Measurements from ENCODE around the gene KIF16B.

DNA sequence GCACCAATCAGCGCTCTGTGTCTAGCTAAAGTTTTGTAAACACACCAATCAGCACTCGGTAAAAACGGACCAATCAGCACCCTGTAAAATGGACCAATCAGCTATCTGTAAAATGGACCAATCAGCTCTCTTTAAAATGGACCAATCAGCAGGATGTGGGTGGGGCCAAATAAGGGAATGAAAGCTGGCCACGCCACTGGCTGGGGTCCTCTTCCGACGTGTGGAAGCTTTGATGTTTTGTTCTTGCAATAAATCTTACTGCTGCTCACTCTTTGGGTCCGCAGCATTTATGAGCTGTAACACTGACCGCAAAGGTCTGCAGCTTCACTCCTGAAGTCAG lies 151.1 kb upstream of the SPTLC3 start:
- RRBS, result no CpG with 5 or more reads among the region's 8 CpGs

DNA sequence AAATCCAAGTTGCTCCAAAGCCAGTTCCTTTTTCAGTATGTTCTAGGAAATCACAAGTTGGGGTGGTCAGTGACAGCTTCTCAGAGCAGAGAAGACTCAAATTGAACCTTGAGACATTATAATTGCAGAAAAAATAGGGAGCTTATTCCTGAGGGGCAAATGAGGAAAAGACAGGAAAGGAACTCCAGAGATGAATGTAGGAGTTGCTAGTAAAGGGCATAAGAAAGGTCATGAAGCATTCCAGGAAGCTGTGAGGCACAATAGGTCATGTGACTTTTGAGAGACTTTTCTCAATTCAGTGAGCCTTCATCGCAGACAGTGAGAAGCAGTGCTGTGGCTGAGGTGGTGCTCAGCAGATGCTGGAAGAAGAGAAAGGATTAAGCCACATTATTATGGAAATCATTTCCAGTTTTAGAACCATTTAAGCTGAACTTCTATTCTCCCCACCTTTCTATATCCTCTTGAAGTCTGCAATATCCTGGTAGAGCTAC lies 4.1 kb downstream of the SPTLC3 start:
- RRBS, result no CpG with 5 or more reads among the region's 1 CpG

- RRBS, result 2% methylated on average over 33 of the region's 89 CpGs
Observed at GRCh38 chr20:13219947-13220988, 806 bp upstream of the ISM1 start.

DNA sequence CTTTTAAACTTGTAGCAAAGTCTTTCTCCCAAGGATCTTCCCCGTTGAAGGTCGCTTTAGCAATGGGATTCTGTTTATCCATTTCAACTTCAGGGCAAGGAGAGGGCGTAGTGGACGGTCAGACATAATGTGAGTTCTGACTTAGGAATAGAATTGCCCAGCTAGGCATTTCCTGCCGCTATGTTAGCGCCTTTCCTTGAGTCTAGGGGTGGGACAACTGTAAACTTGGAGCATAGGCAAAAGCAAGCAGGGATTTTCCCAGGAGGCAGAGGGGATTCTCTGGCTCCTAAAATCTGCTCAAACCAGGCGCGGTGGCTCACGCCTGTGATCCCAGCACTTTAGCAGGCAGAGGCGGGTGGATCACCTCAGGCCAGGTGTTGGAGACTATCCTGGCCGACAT lies 1.5 kb downstream of the ISM1 start:
- RRBS, result no CpG with 5 or more reads among the region's 11 CpGs

GRCh38 chr20:13288300-13288680 lies 67.2 kb downstream of the ISM1 start:
- RRBS, result no CpG with 5 or more reads among the region's 11 CpGs

- RRBS, result no CpG with 5 or more reads among the region's 2 CpGs
Observed at GRCh38 chr20:13481306-13481761, 157.4 kb downstream of the TASP1 start.

- RRBS, result no CpG with 5 or more reads among the region's 3 CpGs
Observed at GRCh38 chr20:13491763-13492574, 146.8 kb downstream of the TASP1 start.

- RRBS, result no CpG with 5 or more reads among the region's 8 CpGs
Observed at GRCh38 chr20:13692970-13693494, 54.3 kb upstream of the TASP1 start.

DNA sequence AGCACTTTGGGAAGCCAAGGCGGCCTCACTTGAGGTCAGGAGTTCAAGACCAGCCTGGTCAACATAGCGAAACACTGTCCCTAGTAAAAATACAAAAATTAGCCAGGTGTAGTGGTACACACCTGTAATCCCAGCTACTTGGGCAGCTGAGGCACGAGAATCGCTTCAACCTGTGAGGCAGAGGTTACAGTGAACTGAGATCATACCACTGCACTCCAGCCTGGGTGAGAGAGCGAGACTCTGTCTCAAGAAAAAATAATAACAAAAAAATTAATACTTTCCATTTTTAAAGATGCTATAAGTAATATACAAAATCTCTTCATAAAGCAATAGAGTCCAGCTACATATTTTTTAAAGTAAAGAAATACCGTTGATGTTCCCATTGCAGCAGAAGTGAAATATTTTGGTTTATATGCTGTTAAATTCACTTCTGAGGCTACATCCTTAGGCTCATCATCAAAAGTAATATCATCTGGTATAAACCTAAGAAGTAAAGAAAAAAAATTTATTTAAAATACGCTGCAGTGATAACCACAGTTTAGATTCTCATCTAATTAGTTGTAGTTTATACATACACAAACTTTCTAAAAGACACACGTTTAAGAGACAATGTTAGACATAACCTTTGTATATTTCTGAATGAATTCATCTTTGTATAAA lies 15.1 kb downstream of the ESF1 start:
- RRBS, result no CpG with 5 or more reads among the region's 8 CpGs

- RRBS, result no CpG with 5 or more reads among the region's 6 CpGs
Observed at GRCh38 chr20:14467517-14468012, 130.2 kb upstream of the FLRT3 start.

GRCh38 chr20:15196546-15197215 lies 859.3 kb upstream of the FLRT3 start:
- RRBS, result no CpG with 5 or more reads among the region's 3 CpGs

DNA sequence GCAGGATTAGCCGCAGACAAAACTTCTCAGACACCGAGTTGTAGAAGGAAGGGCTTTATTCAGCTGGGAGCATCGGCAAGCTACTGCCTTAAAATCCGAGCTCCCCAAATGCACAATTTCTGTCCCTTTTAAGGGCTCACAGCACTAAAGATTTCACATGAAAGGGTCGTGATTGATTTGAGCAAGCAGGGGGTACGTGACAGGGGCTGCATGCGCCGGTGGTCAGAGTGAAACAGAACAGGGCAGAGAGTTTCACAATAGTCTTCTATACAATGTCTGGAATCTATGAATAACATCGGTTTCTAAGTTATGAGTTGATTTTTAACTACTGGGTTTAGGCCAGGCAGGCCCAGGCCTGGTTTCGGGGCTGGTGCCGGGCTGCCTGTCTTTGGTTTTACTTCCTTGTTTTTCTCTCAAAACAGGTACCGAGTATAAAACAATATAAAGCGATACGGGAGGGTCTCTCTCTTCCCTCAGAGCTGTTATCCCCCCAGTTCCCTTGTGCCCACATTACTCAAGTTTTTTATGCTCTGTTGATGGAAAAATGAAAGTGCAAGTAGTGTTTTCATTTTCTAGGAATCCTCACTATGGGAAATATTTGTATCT lies 587.4 kb downstream of the KIF16B start:
- RRBS, result no CpG with 5 or more reads among the region's 14 CpGs

DNA sequence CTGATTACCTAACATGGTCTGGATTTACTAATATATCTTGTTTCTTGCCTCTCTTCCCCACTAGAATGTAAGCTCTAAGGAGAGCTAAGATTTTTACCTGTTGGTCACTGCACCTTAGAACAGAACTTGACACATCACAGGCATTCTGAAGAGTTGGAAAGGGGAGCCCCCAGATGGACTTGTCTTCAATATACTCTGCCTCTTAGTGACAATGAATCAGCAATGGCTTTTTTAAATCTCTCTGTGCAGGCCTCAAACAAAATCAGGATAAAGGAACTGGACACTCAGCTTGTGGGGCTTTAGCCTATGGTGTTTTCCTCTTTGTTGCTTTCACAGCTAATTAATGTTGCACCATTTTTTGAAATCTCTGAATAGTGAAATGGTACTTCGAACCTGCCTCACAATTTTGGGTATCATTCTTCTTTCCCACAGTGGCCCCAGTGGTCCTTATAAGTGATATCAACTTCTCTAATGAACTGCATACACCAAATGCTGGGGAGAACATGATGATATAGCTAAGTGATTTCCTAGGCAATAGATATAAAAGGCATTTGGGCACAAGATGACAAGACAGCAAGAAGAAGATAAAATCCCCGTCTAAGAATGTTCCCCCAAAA lies 232.8 kb downstream of the KIF16B start:
- RRBS, result no CpG with 5 or more reads among the region's 2 CpGs

DNA sequence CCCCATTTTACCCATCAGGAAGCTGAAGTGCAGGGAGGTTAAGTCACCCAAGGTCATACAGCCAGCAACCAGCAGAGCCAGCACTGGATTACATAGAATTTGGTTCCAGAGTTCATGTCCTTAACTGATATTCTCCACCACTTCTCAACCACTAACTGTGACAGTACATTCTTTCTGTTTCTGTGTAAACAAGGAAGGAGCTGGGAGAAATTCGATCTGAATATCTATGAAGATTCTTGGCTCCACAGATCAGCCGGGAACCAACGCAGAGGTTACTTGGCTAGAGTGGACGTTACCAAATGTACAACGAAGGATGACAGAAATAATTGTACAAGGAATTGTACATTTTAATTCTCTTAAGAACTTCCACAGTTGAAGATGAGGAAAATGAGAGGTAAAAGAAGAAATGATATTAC lies 97.9 kb downstream of the KIF16B start:
- RRBS, result no CpG with 5 or more reads among the region's 5 CpGs

DNA sequence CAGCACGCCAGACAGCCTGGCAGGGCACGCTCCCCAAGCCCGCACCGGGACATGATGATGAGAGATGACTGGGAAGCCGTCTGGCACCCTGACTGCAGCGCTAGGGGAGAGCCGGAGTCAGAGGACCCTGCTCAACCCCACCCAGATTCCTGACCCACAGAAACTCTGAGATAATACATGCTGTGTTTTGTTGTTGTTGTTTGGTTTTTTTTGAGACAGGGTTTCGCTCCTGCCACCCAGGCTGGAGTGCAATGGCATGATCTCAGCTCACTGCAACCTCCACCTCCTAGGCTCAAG lies 42.8 kb downstream of the KIF16B start:
- RRBS, result 72% methylated on average over 4 of the region's 8 CpGs

- RRBS, result no CpG with 5 or more reads among the region's 3 CpGs
Observed at GRCh38 chr20:16572266-16572663, 983 bp downstream of the KIF16B start.

DNA sequence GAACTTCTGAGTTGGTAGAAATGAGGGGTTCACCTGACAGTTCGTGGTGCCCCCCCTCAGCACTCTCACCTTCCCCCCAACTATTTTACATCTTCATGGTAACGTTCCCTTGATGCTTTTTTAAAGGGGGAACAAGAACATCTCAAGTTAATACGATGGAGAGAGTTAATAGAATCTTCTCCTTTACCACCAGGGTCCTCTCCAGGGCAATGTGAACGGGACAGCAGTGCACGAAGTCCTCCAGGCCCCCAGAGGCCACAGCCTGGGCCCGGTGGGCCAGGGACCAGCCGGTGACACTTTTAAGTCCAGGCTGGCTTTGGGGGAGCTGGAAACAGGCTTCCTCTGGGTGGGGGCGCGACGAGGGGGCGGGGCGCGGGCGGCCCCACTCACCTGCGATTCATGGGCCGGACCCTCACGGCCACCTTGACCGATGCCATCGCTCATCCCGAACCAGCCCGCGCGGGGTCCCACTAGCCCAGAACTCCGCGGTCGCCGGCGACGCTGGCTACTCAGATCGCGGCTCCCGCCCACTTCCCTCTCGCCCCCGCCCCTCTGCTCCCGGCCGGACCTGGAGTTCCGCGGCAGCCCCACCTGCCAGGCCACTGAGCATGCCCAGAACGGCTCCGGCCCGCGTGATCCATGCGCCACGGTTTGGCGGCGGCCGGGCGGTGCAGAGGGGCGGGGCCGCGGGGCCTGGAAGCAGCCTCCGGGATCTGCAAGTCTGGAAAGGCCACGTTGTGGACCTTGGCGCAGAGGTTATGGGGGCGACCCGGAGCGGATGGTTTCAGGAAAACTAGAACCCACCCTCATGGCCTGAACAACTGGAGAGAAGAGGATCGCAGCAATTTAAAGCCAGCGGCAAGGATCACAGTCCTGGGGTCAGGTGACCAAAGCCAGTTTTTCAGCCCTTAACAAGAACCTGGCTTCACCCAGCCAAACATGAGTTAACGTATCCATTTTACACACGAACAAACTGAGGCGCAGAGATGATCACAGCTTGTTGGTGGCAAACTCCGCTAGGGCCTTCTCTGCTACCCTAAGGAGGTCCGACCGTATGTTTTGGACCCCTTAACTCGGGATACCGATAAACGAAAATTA lies at the start of gene KIF16B:
TSS of gene KIF16B (minus strand) at position 610 of the 1,098 bp plus-strand sequence.
- RRBS, result 2% methylated on average over 38 of the region's 68 CpGs

DNA sequence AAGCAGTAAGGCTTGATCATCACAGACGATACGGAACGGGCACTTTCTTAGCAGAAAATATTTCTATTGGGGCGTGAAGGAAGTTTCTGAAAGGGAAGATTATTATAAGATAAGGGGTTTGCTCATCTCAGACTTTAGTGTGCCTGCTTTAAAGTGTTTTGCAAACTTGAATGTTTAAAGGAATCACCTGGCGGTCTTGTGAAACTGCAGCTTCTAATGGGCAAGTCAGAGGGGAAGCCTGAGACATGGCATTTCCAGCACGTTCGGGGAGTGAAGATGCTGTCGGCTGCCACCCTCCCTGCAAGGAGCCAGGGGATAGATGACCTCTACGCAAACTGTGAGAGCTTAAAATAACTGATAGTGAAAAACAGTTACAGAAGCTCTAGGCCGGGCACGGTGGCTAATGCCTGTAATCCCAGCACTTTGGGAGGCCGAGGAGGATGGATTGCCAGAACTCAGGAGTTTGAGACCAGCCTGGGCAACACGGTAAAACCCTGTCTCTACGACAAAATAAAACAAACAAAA lies 2.2 kb upstream of the KIF16B start:
- RRBS, result no CpG with 5 or more reads among the region's 14 CpGs

DNA sequence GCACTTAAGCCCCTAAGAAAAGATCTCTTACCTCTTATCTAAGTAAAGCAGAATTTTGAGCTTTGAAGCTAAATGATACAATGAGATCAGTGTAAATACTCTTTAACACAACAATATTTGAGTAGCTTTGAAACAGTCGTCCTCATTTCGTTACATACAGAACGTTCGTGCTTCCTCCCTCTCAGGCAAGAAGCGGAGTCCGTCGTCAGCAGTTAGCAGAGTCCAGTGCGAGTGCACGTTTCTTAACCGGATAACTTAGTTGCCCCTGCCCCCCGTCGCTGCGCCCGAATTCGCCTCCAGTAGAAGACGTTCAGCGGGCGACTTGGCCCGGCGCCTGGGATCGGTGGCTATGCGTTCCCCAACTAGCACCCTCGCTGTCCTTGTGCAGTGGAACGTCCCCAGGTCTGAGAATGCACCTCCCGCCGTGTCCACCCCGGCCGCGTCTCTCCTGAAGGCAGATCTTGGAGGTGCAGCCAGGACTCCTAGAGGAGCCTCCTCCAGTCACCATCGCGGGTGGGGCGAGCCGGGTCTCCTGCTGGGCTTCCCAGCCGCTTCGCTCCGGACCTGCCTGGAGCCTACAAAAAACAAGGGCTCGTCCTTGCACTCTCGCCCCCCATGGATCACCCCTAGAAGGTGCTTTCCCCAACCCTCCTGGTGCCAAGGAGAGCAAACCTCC lies 955 bp upstream of the PCSK2 start:
- RRBS, result 5% methylated on average over 20 of the region's 38 CpGs